Left cardiac atrium (tissue), 1 donor: ENCODE data around the genes ARAF, SPACA5, ZNF630, SSX3 and SLC38A5.

DNA sequence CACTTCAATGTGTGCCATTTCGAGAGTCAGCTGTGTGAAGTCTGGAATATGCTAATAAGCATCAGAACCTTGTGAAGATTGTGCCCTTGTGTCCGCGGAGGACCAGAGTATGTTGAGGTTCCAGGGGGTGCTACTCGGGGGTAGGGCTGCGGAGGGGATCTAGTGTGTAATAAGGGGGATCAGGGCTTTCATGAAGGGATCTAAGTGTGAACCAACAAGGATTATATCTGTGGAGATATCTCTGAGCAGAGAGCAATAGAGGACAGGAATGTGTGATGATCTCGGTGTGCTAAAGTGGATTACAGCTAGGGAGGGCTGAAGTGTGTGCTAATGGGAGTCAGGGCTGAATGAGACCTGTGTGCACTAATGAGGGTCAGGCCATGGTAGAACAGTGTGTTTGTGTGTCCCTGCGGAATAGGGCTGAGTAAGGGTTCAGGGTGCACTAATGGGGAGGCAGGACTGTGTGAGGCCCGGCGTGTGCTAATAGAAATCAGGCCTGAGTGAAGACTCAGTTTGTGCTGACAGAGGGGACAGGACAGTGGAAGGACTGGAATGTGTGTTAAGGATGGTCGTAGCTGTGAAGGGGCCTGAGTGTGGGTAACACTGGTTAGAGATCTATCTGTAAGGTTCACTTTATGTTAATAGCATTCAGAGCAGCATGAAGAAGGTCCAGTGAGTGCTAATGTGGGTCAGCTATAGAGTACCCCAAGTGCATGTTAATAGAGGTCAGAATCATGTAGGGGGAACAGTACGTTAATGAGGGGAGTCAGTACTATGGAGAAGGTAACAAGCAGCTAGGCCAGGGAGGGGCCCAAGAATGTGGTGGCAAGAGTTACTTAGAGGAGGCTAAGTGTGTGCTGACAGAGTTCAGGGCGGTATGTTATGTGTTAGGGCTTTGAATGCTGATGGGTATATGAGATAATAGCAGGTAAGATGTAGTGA is 1.9 kb downstream of the CDK16 start:
- PRO-cap, result no peak

DNA sequence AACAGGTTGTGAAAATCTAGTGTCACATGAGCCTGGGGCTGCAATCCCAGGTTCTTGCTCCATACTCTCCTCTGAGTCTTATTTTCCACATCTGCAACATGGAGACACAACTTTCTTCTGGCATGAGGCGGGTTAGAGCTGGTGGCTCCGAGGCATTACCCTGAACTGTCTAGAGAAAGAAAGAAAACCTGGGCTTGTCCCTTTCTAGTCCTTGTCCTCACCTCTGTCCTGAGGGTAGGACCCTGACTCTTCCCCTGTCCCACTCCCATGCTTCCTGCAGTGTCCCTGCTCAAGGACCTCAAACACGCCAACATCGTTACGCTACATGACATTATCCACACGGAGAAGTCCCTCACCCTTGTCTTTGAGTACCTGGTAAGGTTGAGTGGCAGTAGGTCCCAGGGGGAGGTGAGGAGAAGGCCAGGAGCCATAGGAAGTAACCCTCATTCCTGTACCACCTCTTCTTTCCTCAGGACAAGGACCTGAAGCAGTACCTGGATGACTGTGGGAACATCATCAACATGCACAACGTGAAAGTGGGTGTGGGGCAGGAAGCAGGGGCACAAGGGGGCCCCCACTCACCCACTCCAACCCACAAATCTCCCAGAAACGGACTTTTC is 7.1 kb downstream of the CDK16 start:
- PRO-cap, result no peak

DNA sequence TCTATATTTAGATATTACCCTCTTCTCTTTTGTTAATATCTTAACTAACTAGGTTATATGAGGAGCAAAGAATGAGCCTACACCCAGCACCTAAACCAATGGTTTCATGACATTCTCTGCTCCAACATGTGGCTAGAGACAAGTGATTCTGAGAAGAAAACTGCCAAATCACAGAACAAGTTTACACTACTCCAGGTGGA is 21.0 kb upstream of the ARAF start:
- PRO-cap, result no peak

DNA sequence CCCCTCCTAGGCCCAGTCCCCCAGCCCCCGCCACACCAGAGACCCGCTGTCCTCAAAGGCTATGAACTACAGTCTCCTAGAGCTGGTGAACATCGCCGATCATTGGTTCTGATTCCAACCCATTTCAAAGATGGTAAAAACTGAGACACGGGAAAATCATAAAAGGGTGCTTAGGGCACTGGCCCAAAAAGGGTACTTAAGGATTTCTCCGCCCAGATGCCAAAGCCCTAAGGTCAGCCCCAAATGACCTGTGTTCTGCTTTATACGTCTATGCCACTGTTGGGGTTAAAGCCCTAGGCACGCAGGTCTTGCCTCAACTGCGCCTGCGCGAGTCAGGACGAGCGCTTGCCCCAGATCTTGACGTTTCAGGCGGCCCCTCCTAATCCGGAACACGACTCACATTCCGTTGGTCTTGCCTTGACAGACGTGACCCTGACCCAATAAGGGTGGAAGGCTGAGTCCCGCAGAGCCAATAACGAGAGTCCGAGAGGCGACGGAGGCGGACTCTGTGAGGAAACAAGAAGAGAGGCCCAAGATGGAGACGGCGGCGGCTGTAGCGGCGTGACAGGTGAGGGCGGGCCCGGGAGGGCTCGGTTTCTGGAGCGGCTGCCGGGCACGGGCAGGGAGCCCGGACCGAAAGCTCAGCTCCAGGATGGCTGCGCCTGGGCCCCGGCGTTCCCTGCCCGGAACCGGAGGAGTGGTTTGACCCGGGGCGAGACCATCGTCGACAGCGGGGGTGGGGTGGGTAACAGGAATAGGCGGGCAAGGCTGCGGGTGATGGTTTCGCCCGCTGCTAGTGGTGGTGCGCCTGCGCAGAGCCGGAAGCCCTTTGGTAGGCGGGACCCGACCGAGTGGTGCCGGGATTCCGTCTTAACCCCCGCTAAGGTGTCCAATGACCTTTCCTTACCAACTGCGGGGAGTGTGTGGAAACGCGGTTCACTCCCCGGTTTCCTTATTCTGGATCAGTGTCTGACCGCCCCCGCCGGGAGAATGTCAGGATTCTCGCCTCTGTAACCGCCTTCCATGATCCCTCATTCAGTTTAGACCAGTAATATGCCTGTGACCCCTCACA is at the start of gene ARAF:
TSS of gene ARAF (plus strand) at position 522 of the 1,072 bp plus-strand sequence.
- PRO-cap, result bidirectional peak, plus-strand start at position 522 of the sequence, minus-strand start at position 319 of the sequence; bidirectional peak, plus-strand start at position 832 of the sequence, minus-strand start at position 704 of the sequence

GRCh38 chrX:47798913-47799300 is 37.8 kb upstream of the ZNF81 start:
- PRO-cap, result no peak

DNA sequence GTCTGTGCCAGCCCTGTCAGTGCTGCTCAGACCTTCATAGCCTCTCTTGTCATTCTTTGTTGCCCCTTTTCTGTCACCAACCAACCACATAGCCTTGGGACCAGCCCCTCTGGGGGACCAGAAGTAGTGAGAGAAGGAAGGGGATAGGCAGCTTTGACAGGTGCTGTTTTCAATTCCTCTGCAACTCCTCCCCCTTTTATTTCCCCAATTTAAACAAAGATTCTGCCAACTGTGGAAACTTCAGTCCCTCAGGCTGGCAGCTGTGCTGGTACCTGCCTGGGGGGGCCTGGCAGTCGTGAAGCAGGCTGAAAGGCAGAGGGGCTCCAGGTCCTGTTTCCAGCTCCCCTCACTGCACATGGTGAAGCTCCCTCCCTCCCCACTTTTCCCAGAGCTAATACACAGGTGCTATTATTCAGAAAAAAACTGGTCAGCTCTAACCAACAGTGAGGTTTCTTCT is 30.8 kb upstream of the ZNF81 start:
- PRO-cap, result no peak

- PRO-cap, result no peak
Observed at GRCh38 chrX:48006827-48007191, at the start of gene SPACA5. TSS of gene SPACA5 (plus strand) at chrX:48006988.

- PRO-cap, result unidirectional peak, plus-strand start at chrX:48071226; bidirectional peak, plus-strand start at chrX:48071691, minus-strand start at chrX:48071631; unidirectional peak, minus-strand start at chrX:48071916
Observed at GRCh38 chrX:48070864-48072208, at the start of gene ZNF630. TSS of gene ZNF630 (minus strand) at chrX:48071640.

- PRO-cap, result no peak
Observed at GRCh38 chrX:48356405-48356797, at the start of gene SSX3. TSS of gene SSX3 (minus strand) at chrX:48356703.

GRCh38 chrX:48469900-48470613 is at the start of gene SLC38A5:
TSS of gene SLC38A5 (minus strand) at chrX:48470260.
- PRO-cap, result no peak

DNA sequence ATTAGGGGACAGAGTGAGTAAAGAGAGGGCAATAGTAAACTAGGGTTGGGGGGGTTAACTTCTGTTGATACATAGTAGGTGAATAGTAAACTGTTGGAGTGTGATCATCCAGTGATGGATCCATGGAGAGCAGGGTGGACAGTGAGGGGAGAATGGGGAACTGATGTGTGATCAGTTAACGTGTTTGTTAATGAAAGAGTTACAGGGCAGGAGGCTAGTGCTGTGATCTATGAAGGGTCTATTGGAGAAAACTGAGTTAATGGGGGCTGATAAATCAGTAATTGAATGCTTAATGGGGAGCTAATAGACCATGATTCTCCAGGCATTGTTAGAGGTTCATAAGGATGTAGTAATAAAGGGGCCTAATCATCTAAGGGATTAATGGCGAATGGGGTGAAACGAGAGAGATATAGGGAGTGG is 1.1 kb downstream of the FTSJ1 start:
- PRO-cap, result no peak

- PRO-cap, result no peak
Observed at GRCh38 chrX:48482146-48482940, 6.3 kb downstream of the FTSJ1 start.

DNA sequence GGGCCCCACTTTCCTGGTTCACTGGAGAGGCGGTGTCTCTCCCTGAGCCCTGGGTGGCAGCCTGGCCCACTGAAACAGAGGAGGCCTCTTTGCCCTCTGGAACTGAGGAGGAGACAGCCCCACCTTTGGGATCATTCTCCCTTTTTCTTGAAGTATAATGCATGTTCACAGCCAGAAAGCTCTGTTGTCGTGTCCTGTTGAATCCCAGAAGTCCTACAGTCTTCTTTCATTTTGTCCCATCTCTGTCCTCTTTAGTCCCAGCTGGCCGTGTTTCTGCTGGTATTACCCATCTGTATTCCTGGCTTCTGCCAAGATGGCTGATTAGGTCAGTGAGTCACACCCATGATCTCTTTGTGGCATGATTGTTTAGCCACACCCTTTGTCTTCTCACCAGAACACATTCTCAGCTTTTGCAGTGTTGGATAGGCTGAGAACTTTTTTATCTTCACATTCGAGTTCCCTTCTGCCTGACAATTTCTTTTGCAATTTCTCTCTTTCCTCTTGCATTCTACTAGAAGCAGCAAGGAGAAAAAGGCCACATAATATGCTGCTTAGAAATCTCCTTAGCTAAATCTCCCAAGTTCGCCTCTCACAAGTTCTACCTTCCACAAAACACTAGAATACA is 7.9 kb upstream of the TBC1D25 start:
- PRO-cap, result no peak

GRCh38 chrX:48538028-48538759 is 1.3 kb upstream of the TBC1D25 start:
- PRO-cap, result no peak

GRCh38 chrX:48540188-48540535 is 648 bp downstream of the TBC1D25 start:
- PRO-cap, result no peak

DNA sequence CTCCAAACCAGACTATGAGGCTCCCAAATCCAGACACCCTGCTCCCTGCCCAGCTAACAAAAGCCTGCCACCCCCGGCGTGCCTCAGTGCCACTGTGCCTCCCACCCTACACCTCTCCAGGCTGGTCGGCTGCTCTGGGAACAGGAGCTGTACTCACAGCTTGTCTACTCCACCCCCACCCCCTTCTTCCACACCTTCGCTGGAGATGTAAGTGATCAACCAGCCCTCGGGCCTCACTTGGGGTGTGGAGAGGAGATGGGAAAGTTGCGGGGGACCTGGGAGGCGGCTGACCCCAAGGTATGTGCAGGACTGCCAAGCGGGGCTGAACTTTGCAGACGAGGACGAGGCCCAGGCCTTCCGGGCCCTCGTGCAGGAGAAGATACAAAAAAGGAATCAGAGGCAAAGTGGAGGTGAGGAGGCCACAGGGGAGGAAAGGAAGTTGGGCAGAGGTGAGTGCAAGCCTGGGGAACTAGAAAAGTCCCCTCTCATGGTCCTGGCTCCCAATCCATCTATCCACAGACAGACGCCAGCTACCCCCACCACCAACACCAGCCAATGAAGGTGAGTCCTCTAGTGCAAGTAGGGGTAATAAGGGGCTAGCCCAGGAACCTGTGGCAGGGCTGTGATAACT is 1.9 kb downstream of the WAS start:
- PRO-cap, result no peak

DNA sequence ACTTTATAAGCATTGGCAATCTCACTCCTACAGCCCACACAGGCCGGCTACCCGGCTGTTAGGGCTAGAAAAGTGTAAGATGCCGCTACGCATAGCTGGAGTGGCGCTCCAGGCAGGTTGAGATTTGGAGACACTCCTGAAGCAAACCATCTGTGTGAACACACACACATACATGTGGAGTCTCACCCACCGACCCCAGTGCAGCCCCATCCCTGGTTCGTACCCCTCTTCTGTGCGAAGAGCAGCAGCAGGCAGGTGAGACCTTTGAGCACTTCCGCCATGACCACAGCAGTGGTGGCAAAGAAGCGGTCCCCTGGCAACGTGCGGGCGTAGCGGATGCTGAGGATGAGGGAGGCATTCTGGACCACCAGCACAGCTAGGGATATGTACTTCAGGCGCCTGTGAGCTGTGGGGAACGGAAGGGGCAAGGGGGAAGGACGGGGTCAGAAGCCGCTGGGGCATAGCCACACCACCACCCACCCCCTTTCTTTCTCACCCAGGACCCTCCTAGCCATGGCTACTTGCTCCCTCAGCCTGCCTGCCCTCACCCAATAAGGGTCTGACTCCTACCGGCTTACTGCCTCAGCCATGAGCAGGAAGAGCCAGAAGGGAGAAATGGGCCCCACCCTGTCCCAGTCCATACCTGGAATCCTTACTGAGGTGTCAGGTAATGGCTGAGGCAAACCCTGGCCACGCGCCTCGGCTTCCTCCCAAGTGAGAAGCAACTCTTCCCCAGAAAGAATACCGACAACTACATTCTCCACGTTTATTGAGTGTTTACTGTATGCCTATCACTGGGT is 1.7 kb downstream of the SLC35A2 start:
- PRO-cap, result no peak

DNA sequence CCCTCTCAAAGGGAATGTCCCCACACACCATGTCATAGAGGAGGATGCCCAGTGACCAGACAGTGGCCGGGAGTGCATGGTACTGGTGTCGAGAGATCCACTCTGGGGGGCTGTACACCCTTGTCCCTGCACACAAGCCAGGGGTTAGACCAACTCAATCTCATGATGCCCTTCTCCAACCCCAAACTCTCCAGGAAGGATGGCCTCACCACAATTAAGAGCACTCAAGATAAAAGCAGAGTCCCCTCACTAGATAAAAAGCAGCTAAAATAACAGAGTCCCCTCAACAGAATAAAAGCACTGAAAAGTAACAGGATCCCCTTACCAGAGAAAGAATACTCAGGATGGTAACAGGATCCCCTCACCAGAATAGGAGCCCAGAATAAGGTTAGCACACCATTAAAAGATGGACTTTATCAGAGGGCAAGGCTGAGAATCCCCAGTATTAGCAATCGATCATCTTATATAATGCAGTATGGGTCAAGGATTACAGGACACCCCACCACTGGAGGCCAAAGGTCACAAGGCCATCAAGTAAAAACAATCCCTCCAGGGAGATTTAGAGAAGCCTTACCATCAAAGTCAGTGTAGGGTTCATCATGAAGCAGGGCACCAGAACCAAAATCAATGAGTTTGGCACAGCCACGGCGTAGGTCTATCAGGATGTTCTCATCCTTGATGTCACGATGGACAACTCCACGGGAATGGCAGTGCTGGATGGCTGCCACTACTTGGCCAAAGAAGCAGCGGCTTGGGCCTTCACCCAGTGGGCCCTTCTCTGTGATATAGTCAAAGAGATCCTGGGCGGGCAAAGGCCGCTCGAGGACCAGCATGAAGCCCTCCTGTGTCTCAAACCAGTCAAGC is 3.2 kb upstream of the SLC35A2 start:
- PRO-cap, result no peak

GRCh38 chrX:48922752-48923571 is 4.1 kb upstream of the PIM2 start:
- PRO-cap, result no peak

DNA sequence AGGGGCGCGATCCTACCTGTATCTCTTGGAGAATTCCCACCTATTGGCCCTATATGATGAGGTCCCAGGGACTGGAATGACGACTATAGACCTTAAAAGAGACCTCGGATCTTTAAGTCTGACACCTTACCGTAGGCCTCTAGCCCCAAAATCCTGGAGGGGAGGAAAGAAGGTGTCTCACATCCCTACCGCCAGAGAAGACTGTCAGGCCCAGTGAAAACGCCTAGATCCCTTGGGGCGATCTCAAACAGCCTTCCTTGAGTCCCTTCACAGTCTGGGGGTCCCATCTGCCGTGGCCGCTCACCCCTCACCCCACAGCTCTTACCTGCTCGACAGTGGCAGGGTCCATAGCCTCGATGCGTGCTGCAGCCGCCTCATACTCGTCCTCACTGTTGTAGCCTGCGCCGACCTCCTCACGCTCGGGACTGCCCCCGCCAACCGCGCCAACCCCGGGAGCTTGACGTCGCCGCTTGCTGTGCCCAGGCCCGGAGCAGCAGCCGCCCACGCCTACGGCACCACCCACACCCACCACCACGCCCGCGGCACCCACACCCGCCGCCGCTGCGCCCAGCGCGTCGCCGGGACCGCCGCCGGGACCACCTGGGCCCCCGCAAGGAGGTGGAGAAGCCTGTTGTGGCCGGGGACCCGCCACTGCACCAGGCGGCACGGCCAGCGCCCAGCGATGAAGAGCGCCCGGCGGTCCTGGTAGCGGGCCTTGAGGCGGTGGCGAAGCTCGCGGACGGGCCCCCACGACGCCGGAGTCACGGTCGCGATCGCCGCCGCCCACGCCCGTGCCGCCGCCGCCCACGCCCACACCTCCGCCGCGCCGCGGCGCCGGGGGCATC is 533 bp downstream of the OTUD5 start:
- PRO-cap, result no peak